RPMI7951 (cell line): ENCODE measurements around the gene CDC42BPA.

GRCh38 chr1:227034285-227034938 lies 94.3 kb downstream of the COQ8A start:
- RAMPAGE, long total RNA, result no peak

- RAMPAGE, long total RNA, result no peak
These were observed 118.2 kb downstream of the COQ8A start for GRCh38 chr1:227058081-227058822.

DNA sequence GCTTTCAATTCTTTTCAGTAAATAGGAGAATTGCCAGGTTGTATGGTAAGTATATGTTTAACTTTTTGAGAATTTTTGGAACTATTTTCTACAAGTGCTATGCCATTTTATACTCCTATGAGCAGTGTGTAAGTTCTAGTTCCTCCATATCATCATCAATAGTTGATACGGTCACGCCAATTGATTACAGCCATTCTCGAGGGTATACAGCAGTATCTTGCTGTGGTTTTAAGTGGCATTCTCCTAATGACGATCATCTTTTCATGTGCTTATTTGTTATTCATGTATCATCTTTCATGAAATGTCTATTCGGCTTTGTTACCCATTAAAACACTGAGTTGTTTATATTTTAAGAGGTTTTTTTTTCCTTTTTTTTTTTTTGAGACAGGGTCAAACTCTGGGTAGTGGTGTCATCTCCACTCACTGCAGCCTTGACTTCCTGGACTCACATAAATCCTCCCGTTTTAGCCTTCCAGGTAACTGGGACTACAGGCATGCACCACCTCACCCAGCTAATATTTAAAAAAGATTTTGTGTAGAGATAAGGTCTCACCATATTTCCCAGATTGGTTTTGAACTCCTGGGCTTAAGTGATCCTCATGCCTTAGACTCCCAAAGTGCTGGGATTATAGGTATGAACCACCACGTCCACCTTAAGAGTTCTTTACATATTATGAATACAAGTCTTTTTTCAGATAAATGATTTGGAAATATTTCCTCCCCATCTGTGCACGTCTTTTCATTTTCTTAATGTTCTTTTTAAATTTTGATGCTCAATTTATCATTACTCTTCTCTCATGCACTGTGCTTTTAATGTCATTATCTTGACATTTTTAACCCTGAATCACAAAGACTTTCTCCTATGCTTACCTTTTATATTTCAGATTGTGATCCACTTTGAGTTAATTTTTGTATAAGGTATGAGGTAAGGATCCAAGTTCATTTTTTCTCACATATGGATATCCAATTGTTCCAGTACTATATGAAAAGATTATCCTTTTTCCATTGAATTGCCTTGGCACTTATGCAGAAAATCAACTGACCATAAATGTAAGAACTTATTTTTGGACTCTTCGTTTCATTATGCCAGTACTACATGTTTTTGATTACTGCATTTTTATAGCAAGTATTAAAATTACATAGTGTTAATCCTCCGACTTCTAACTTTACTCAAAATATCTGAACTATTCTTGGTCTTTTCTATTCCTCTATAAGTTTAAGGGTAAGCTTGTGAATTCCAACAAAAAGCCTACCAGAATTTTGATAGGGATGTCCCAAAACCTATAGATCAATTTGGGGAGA lies 146.7 kb downstream of the COQ8A start:
- RAMPAGE, long total RNA, result no peak

DNA sequence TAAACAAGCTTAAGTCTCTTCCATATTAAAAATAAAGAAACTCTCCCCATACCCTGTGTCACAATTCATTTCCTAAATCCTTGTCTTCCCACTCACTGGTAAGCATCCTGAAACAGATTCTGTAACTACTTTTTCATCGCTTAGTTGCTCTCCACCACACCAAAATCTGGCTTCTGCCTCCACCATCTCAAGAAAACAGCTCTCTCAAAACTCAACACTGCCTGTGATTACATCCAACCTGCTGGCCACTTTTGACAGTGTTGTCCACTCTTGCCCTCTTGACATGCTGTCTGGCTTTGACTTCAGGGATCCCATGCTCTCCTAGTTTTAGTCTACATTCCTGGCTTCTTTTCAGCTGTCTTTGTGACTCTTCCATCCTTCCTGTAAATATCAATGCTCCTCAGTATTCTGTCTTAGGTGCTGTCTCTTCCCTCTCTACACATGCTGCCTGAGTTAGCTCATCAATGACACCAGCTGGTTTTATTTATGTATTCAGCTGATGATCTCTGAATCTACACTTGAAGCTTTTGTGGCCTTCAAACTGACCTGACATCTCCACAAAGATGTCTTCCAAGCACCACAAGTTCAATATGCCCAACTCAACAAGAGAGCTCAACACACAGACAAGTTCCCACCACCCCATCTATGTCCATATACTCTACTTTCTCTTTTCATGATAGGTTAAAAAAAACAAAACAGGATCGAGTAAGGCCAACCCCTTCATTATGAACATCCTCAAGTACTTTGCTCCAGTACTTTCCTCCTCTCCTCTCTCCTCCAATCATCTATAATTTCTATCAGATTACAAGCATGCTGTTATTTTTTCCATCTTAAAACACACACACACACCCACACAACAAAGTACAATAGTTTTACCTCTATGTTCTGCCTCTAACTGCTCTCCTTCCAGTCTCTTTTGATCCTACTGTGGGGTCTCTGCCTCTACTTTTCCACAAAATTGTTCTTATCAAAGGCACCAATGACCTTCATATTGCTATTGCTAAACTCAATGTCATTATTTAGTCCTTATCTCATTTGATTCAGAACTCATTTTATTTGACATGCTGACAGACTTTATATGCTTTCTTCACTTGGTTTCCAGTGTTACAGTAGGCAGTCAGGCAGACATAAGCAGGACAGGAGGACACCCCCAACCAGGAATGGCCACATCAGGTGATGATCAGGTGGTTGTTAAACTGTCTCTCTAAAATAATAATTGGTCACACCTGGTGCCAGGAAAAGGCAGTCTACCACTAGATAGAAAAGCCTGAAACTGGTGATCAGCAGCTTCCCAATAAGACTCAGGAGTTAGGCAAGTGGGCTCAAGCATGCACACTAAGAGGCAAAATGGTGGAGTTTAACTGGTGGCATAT lies 156.7 kb downstream of the COQ8A start:
- RAMPAGE, long total RNA, result no peak

- RAMPAGE, long total RNA, result no peak
These were observed 160.6 kb downstream of the COQ8A start for GRCh38 chr1:227100482-227101279.

DNA sequence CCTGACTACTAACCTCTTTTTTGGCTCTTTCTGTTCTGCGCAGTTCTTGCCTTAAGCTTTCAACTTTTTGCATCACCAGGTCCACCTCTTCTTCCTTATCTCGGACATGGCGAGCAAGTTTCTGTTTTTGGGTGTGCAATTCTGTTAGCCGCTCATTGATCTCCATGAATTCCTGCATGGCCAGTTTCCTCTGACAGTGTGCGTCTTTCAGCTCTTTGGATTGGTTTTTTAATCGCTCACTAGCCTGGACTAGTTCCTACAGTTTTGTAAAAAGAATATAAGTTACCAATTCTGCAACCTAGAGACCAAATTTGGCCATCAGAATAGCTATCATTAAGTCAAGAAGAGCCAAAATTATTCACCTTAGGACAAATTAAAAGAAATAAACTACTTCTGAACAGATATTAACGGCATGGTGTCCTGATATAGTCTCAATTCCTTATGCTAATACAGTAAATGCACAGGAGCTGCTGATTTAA lies 172.6 kb downstream of the COQ8A start:
- RAMPAGE, long total RNA, result no peak

GRCh38 chr1:227317665-227318667 lies at the start of gene CDC42BPA:
CDC42BPA (minus strand) TSS chr1:227318492.
- RAMPAGE, long total RNA, result no peak

DNA sequence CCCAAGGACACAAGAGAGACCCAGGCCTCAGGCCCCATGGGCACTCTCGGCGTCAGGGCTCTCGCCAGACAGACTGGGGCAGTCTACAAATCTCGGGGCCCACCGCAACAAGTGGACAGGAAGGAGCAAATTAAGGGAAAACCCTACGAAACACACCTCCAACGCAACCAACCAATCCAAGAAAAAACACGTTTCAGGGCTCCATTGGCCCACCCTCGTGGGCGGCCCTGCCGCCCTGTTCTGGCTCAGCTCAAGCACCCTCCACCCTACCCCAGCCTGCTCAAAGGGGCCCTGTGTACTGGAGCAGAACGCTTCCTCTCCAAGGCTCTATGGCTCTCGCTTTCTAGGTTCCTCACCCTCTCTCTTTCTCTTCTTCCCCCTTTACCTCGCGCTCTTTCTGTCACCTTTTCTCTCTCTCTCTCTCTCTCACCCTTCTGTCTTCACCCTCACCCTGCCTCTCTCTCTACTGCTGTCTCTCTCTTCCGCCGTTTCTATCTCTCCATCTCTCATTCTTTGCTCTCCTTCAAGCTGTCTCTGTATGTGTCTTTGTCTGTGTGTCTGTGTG lies 4.4 kb upstream of the ZNF678 start:
- RAMPAGE, long total RNA, result no peak

DNA sequence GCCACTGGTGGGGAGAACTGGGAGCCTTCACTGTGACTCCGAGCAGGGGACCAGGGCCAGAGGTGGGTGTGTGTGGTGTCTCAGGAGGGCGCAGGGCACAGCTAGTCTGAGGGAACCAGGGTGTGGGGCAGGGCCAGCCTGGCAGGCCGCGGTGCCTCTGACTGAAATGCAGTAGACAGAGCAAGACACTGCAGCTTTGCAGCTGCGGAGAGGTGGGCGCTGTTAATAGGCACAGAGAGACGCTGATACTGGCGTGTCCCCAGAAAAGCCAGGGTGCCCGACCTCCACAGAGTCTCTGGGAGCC lies 28.4 kb upstream of the PRSS38 start:
- RAMPAGE, long total RNA, result no peak

DNA sequence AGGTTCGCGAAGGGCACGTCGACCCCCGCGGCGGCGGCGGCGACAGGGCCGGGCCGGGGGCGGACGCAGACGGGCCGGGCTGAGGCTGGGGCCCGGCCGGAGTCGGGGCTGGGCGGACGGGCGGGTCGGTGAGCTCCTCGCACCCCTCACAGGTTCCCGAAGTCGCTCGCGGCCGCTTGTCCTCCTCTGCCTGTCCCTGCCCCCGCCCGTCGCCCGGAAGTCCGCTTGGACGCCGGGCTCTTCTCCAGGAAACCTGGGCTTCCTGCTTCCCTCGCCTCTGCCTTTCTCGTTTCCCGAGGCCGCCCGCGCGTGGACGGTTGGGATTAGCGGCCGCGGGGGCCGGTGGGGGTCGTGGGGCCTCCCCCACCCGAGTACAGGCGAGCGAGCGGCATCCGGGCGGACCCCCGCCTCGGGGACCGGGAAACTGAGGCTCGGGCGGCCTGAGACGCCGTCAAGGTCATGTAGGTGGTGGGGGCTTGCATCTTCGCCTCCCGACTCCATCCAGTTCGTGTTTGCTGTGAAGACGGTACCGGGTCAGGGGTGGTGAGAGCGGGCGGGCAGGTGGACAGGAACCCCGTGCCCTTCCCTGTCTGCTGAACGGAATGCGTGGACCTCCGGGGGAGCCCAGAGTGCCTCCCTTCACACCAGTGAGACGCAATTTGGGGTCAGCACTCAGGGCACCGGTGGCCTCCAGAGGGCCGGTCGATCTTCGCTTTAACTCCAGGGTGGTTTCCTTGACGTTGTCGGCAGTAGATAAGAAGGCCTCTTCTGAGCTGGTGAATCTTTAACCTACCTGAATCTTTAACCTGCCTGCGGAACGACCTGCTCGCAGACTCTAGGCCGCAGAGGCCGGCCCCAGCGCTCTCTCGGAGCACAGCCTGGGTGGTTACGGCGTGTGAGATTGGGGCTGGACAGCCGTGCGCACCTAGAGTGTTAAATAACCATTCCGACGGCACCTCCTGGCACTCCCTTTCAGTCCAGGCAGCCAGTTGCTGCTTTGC lies 641 bp downstream of the ARF1 start:
- RAMPAGE, long total RNA, result no peak

DNA sequence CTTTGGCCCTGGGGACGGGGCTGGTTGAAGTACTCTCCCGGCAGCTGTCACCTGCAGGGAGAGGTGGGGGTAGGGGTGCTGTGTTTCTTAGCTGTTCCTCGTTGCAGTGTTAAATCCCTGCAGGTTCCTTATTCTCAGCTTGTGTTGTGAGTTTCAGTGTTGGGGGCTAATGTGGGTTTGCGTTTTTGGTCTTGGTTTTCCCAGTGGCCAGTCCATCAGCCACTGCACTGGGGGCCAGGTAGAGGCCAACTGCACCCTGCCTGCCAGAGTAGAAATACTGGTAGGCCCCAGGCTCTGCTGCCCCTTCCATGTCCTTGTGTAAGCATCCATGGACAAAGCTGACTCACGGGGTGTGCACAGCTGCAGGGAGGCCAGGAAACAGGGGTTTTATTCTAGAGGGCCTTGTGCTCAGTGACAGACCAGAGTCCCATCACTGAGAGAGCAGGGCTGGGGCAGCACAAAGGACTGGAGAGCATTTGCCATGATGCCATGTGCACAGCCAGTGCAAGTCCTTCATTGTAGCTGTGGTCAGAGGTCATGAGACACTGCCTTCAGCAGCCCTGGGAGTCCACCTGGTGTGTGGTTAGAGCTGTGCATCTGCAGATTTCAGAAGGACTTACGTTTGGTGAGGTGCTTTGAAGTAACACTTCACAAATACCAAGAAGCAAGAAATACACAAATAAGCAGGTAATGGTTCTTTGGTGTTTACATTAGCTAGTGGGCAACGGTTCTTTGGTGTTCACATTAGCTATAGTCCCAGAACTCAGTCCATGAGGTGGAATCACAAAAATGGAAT lies 8.1 kb downstream of the ARF1 start:
- RAMPAGE, long total RNA, result no peak

DNA sequence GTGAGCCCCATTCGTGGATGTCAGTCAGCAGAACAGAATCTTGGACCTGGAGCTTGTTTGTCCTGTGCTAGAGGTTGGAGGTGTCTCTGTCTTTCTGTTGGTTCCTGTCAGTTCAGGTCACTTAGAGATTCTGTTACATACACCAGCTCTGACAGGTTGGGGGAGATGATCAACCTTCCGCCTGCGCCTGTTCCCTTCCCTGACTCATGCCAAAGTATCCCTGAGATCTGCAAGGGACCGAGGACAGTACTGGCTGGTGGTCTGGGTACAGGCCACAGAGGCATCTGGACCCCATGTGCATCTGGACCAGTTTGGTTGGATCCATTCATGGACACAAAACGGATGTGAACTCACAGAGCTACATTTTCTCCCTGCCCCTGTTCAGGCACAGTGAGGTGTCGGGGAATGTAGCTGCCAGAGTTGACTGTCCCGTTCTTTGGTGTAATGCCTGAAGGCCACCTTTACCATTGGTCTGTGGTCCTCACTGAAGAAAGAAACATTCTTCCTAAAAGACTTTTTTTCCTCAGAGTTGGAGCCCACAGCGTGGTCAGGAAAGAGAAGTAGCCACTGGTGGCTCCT lies 10.1 kb downstream of the ARF1 start:
- RAMPAGE, long total RNA, result no peak

DNA sequence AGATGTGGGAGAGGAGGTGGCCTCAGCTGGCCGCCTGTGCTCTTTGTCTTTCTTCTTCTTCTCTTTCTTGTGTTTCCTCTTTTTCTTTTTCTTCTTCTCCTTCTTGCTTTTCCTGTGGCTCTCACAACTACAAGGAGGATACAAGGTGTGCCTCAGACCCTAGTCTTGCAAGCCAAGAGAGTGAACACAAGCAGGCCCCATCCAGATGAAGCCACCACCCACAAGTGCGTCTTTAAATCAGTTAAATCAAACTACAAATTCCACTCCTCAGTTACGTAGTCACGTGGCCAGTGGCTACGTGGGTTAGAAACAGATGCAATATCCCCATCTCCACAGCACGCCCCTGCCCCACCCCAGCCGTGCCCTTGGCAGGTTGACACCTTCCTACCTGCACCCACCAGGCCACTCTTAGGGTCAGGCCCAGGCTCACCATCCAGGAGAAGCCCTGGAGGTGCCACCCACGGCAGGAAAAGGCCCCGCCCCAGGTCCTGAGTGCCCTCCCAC lies 1.7 kb downstream of the C1orf35 start:
- RAMPAGE, long total RNA, result no peak

GRCh38 chr1:228219257-228219623 lies 11.4 kb downstream of the OBSCN start:
- RAMPAGE, long total RNA, result no peak

DNA sequence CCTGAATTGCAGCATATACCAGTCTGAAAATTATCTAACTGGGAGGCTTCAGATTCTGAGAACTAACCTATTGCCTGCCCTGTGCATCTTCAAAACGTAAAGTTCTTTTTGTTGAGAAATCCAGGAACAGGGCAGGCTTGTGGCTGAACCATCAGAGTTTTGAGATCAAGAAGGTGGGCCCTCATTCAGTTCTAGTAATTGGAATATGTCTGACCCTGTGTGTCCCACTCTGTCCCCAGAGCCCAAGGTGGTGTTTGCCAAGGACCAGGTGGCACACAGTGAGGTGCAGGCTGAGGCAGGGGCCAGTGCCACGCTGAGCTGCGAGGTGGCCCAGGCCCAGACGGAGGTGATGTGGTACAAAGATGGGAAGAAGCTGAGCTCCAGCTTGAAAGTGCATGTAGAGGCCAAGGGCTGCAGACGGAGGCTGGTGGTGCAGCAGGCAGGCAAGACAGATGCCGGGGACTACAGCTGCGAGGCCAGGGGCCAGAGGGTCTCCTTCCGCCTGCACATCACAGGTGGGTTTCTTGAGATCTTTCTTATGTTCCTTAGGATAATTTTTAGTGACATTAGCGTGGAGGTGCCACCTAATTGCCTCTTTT lies 35.2 kb downstream of the OBSCN start:
- RAMPAGE, long total RNA, result no peak

DNA sequence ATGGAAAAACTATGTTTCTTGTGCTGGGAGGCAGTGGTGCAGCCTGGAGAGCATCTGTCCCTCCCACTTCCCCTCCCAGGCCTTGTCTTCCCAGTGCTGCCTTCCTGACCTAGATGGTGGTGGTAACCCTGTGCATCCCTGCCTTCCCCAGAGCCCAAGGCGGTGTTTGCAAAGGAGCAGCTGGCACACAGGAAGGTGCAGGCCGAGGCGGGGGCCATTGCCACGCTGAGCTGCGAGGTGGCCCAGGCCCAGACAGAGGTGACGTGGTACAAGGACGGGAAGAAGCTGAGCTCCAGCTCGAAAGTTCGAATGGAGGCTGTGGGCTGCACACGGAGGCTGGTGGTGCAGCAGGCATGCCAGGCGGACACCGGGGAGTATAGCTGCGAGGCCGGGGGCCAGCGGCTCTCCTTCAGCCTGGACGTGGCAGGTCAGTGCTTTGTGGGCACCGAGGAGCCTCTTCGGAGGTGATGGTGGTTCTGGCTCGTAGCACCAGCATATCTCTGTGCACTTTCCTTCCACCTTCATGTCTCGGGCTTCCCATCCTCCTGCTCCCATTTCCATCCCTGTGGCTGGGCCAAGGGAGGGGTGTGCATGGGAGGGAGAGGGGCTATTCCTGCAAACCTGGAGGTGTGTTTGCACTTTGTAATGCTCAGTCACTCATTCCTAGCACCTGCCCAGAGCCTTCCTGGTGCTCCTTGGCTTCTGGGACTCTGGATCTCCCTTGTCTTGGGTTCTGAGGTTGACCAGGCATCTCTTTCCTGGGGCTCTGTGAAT lies 42.2 kb downstream of the OBSCN start:
- RAMPAGE, long total RNA, result no peak

DNA sequence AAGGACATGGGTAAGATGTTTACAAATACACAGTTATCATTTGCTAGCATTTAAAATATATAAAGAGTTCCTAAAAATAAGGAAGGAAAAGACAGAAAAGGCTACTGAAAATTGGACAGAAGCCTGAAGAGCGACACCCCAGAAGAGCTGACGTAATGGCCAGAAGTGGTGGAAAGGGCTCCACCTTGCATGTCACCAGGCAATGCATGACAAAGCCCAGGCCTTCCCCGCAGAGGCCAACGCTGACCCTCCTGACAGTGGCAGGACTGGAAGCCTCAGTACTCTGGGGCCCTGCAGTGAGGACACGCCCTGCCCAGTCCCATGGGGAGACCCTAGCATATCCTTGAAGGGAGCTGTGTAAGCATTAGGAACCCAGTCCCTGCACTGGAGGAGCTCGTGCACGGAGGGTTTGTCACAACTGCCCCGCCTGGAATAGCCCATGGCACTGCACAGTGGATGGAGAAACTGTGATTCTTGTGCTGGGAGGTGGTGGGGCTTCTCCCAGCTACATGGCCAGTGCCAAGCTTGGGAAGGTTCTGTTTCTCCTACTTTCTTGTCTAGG lies 60.1 kb downstream of the OBSCN start:
- RAMPAGE, long total RNA, result no peak

DNA sequence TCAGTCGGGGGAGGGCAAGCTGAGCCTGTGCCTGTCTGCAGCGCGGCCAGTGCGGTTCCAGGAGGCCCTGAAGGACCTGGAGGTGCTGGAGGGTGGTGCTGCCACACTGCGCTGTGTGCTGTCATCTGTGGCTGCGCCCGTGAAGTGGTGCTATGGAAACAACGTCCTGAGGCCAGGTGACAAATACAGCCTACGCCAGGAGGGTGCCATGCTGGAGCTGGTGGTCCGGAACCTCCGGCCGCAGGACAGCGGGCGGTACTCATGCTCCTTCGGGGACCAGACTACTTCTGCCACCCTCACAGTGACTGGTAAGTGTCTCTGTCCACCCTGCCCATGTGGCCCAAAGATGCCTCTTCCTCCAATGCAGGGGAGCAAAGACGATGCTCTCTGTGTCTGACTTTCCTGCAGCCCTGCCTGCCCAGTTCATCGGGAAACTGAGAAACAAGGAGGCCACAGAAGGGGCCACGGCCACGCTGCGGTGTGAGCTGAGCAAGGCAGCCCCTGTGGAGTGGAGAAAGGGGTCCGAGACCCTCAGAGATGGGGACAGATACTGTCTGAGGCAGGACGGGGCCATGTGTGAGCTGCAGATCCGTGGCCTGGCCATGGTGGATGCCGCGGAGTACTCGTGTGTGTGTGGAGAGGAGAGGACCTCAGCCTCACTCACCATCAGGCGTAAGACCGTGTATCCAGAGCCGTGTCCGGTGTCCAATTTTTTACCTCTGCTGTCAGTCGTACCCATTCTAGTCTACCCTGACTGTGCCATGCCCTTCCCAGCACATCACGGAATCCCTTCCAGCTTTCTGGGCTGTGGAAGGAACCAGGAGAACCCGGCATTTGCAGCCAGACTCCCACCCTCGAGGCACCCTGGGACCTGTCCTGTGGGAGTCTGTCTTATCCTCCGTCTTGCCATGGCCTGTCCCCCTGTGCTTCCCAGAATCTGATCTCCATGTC lies 80.1 kb downstream of the OBSCN start:
- RAMPAGE, long total RNA, result no peak

- RAMPAGE, long total RNA, result no peak
These were observed 27.4 kb downstream of the TRIM11 start for GRCh38 chr1:228379204-228379586.

GRCh38 chr1:228479263-228479696 lies 7.9 kb upstream of the RNF187 start:
- RAMPAGE, long total RNA, result no peak